Bronchus (tissue), 1 donor: Measurements from ENCODE around the genes SPDYE10, BAZ1B, TBL2 and MLXIPL.

DNA sequence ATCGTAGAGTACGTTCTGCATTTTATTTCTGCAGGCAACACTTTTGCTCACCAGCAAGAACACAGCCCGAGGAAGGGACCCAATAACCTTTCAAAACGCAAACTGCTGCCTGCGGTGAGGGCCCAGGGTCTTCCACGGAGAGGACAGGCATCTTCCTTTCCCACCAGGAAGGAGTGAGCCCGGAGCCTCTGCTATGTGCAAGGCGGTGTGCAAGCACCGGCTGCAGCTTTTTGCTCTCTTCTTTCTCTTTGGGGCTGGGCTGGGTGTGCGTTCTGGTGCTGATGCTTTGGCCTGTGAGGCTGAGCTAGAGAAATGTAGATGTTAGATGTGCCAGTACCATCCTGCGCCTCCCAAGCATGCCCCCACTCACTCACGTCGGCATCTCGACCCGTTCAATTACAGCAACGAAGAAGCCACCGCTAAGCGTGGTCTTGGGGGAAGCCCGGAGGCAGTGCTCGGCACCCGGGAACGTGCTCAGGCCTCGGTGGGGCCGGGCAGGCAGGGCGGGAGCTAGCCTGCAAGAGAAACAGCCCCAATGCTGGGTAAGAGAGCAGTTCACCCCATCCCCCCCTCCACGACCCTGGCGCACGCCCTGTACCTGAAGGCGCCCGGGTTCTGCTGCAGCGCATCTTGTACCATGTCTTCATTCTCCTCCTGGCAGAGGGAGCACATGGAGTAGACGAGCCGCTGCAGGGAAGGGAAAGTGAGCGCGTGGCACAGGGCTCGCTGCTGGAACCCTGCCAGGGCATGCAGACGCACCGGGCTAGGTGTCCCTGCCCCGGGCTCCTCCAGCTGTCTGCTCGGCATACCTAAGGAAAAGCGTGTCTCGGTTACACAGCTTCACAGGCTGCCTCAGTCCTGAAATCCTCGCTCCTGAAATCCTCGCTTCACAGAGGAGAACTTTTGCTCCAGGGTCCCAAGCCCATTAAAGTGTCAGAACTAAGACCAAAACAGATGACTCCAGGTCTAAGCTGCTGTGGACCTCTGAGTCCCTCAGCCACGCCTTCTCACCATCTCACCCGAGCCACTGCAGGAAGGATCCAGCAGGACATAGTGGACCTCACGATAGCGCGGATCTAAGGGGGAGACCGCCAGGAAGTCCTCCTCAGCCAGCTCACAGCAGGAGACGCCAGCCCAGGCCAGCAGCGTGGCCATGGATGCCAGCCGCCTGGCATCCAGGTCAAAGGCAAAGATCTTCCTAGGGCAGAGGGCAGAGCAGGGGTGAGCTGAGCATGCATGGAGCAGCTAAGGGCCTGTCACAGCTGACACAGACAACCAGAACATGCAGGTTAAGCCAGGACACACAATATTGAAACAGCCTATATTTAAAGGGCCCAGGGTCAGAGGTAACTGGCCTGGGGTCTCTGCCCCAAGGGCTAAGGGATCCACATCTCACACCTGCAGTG lies 20.5 kb downstream of the TRIM74 start:
- PRO-cap = no peak

DNA sequence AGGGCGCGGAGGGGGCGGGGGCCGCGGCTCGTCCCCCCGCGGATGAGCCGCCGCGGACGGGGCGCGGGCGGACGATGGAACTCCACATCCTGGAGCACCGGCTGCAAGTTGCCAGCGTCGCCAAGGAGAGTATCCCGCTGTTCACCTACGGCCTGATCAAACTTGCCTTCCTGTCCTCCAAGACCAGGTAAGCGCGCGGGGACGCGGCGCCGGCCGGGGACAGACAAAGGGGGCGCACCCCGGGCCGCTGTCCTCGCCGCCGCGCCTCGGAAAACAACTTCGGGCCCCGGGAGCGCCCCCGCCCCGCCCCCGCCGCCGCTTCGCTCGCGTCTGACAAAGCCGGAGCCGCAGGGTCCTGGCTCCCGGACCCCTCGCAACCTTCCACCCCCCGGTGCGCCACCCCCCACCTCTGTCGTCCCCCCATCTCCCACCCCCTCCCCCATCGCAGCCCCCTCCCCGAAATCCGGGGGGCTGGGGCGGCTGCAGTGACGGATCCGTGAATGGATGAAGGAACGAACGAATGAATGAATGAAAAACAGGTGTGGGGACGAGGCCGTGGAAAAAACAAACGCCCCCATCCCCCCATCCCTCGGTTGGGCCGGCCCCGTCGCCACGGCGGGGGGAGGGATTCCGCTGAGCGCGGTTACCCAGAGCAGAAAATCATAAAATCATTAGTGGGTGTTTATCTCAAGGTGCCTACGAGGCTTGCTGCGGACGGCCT lies at the start of gene SPDYE10:
Gene SPDYE10, minus strand, starts transcription at position 275 of the 721 bp plus-strand sequence.
- PRO-cap = no peak

DNA sequence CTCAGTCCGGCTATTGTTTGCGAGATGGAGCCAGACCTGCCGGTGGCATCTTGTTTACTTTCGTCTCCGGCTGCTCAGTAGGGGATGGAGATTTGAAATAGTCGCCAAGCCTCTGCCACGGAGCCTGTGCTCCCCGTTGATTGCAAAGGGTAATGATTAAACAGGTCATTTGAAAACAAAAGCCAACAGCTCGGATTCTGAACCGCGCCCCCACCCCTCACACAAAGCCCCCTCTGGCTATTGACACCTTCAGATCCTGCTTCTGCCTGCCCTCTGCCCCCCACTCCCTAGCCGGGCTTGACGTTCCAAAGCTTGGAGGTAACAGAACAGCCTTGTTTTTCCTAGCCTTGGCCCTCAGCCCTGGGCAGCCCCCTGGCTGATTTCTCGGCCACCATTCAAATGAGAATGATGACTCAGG lies 1.4 kb upstream of the SPDYE10 start:
- PRO-cap = unidirectional peak, minus-strand start at position 68 of the sequence

DNA sequence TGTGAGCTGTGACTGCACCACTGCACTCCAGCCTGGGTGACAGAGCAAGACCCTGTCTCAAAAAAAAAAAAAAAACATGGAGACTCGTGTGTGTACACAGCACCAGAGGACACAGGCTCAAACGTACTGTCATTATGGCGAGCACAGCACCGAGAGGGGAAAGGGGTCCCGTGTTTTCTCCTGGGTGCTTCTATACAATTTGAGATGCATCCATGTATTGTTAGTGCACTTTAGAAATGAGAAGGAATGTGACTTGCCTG lies 35.0 kb downstream of the FKBP6 start:
- PRO-cap = no peak

DNA sequence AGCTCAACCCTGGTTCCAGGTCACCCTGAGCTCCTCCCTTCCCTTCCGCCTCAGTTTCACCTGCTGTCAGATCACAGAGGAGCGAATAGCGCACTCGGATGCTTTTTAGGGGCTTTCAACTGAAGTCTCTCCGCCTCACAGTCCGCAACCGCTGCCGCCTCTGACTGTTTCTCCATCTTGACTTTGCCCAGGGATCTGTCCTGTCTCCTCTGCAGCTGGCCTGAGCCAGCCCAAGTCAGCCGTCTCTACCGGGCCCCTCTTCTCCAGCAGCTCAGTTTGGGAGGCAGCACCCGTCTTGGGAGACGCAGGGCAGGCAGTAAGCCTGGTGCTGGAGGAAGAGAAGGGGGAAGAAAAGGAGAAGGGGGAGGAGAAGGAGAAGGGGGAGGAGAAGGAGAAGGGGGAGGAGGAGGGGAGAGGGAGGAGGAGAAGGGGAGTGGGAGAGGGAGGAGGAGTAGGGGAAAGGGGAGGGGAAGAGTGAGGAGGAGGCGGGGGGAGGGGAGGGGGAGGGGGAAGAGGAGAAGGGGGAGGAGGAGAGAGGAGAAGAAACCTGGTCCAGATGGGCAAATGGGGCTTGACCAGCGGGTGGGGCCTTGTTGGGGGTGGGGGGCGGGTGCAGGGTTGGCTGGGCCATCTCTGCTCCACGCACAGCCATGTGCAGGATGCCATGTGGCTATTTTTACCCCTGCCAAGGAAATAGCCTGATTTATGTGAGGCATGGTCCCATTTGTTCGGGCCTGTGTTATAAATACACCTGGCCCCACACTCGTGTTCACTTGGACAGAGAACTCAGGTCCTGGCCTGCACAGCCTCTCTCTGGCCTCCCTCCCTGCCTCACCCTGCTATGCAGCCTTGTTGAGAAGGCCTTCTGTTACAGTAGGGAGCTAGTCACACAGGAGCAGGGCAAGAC lies 35.9 kb upstream of the FZD9 start:
- PRO-cap = no peak

DNA sequence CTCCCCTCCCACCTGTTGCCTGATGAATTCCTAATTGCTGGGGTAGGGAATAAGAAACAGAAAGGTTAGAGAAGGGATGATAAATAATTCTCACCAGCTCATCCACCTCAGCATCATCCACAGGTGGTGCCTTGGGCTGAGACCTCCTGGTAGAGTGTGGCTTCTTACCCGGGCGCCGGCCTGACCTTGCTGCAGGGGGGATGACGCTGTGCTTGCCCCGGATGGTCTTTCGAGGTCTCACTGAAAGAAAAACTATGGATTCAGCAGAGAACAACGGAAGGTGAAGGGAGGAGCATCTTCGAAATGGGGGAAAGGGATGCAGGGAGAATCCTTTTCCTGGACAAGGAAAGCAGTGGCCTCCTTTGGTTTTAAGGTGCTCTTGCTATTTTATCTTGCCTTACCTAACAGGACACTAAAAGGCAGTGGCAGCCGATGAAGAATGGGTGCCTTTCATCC lies 10.3 kb downstream of the FZD9 start:
- PRO-cap = no peak

- PRO-cap = bidirectional peak, plus-strand start at chr7:73522081, minus-strand start at chr7:73521990; bidirectional peak, plus-strand start at chr7:73522441, minus-strand start at chr7:73522293
Observed at GRCh38 chr7:73521450-73522332, at the start of gene BAZ1B. Gene BAZ1B (minus strand): TSS chr7:73522293.

GRCh38 chr7:73555709-73556149 lies 1.8 kb downstream of the BCL7B start:
- PRO-cap = no peak

DNA sequence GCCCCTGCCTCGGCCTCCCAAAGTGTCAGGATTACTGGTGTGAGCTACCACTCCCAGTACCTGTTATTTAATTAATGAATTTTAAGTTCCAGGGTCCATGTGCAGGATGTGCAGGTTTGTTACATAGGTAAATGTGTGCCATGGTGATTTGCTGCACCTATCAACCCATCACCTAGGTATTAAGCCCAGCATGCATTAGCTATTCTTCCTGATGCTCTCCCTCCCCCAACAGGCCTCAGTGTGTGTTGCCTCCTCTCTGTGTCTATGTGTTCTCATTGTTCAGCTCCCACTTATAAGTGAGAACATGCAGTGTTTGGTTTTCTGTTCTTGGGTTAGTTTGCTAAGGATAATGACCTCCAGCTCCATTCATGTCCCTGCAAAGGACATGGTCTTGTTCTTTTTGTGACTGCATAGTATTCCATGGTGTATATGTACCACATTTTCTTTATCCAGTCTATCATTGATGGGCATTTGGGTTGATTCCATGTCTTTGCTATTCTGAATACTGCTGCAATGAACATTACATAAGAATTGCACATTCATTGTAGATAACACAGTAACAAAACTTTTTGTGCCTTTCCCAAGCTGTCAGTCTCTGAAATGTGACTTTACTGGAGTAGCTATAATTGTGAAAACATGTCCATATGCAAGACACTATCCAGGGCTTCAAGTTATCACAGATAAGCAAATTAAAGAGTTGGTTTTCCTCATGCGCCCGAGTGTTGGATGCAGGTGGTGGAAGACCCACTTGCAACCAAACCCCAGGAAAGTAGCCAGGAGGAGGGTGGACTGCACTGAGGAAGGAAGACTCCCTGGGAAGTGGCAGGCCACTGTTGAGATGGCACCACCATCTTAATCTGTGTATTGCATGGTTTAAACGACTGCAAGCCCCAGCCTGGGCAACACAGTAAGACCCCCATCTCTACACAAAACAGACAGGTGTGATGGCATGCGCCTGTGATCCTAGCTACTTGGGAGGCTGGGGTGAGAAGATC lies 9.2 kb upstream of the BCL7B start:
- PRO-cap = no peak

DNA sequence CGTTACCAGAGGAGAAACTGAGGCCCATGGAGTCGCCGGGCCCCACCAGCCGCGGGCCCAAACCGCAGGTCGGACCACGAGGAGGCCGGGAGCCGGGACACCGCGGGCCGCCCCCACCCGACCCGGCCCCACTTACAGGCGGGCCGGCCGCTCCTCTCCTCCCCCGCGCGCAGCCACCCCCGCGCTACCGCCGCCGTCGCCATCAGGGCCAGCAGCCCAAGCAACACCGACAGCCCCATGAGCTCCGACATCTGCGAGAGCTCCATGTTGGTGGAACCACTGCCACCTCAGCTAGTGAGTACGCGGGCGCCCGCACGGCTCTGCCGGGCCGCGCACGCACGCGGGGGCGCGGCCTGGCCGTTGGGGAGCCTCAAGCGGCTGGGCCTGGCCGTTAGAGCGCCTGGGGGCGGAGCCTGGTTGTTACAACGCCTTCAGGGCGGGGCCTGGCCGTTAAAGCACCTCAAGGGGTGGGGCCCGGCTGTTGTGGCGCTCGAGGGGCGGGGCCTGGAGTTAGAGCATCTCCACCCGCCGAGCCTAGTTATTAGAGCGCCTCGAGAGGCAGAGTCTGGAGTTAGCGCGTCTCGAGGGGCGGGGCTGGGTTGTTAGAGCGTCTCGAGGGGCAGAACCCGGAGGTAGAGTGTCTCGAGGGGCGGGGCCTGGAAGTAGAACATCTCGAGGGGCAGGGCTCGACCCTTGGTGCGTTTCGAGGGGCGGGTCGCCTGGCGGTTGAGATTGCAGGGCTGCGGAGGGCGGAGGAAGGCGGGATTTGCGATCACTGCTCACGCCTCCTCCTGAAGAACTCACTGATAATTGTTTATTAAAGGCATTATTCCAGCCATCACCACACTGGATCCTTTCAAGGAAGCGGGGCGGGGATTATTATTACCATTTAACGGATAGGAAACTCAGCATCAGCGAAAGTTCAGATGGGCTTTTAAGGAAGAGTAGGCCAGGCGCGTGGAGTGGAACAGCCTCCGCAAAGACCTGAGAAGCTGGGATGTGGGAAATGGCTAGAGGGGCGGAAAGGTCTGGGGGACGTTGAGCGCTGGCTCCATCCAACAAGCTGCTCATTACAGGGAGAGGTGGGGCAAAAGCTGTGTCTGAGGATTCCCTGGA lies at the start of gene TBL2:
Gene TBL2, minus strand, starts transcription at position 296 of the 1,116 bp plus-strand sequence.
- PRO-cap = unidirectional peak, minus-strand start at position 78 of the sequence; bidirectional peak, plus-strand start at position 544 of the sequence, minus-strand start at position 293 of the sequence

DNA sequence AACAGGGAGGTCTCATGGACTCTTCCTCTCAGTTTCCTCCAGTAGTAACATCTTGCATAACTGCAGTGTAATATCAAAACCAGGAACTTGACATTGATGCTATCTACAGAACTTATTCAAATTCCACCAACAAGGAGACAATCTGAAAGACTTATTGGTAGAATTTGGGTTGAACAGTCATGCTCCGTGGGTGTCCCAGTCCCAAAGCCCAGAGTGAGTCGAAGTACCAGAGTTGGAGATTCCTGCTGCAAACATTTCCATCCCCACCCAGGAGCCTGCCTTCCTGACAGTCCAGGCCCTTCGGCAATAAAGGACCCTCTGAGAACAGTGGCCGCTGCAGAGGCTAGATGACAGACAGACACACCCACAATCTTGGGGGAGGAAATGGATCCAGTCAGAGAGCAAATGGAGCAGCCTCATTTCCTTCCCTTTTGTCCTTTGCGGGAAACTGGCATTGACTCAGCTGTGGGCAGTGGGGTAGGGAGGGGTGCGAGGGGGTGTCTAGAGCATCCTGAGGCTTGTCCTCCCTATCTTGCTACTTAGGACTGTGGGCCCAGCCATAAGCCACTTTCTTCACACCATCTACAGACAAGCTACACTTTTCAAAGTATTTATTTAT lies 3.5 kb upstream of the TBL2 start:
- PRO-cap = no peak

GRCh38 chr7:73600317-73601103 lies 22.1 kb upstream of the TBL2 start:
- PRO-cap = no peak

DNA sequence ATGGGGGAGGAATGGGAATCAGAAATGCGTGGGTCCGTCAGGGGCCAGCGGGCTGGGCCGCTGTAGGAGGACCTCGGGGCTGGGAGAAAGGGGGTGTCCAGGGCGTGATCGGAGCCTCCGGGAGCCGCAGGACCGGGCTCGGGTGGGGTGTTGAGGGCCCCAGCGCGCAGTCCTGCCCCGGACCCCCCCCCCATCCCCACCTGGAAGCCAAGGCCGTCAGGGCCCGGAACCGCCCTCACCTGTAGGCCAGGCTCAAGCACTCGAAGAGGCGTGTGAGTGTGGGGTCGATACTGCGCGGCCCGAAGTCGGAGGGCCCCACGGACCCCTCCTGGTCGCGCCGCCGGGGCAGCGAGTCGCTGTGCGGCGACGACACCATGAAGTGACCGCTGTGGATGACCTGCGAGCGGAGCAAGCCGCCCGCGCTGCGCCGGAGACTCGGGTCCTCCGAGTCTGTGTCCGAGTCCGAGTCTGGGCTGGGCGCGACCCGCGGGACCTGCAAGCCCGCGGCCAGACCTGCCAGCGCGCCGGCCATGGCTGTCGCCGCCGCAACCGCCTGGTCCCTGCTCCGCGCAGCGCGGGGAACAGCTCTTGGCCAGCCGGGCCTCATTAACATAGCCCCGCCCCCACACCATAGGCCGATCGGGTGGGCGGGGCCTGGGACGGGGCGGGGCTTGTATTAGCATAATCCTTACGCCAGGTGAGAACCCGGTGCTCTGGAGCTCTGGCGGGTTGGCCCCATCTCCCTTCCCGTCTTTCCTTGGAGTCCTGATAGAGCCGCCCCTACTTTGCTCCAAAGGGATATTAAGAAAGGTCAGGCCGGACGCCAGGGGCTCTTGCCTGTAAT lies at the start of gene MLXIPL:
Gene MLXIPL, minus strand, starts transcription at position 562 of the 844 bp plus-strand sequence.
- PRO-cap = unidirectional peak, minus-strand start at position 562 of the sequence

DNA sequence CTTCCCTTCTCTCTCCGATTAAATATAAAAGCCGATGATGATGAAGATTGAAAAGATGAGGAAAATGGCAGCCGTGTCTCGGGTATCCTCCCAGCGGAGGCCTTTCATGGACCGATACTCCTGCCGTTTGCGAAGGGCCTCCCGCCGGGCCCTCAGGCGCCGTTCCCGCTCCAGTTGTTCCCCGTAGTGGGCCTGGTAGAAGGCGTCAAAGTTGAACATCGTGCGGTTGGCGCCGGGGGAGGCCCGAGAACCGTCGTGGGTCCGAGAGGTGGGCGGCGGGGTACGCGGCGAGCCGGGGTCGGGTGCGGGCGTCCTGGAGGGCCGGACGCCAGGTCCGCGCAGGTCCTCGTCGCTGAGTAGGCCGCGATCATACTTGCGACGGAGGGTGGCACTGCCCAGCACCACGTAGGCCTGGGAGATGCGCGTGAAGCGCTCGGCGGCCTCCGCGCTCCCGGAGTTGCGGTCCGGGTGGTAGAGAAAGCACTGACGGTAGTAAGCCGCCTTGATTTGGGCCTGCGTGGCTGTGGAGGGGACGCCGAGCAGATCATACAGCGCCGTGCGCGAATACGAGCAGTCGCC lies 439 bp downstream of the DNAJC30 start:
- PRO-cap = no peak

GRCh38 chr7:73716745-73717786 lies 2.4 kb downstream of the STX1A start:
- PRO-cap = no peak

- PRO-cap = no peak
Observed at GRCh38 chr7:73737373-73737811, 1.2 kb downstream of the ABHD11 start.

GRCh38 chr7:73743243-73743948 lies 4.8 kb upstream of the ABHD11 start:
- PRO-cap = bidirectional peak, plus-strand start at chr7:73743532, minus-strand start at chr7:73743540; bidirectional peak, plus-strand start at chr7:73743665, minus-strand start at chr7:73743588

DNA sequence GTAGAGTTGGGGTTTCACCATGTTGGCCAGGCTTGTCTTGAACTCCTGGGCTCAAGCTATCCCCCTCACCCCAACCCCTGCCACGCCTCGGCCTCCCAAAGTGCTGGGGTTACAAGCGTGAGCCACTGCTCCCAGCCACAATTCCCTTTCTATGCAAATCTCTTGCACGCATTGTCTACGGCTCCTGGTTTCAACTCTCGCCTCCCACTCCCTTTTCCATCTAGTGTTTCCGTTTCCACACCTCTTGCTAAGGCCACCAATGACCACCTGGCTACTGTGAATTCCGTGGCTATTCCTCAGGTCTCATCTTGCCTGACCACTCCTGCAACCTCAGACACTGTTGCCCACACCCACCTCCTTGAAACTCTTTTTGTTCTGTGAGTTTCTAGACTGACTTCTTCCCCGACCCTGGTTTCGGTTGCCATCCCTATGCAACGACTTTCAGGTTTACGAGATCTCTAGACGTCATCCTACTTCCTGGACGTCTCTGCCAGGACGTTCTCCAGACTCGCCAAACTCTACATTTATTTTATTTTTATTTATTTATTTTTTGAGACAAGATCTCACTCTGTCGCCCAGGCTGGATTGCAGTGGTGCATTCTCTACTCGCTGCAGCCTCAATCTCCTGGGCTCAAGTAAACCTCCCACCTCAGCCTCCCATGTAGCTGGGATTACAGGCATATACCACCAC lies 3.3 kb downstream of the CLDN3 start:
- PRO-cap = bidirectional peak, plus-strand start at position 468 of the sequence, minus-strand start at position 222 of the sequence

DNA sequence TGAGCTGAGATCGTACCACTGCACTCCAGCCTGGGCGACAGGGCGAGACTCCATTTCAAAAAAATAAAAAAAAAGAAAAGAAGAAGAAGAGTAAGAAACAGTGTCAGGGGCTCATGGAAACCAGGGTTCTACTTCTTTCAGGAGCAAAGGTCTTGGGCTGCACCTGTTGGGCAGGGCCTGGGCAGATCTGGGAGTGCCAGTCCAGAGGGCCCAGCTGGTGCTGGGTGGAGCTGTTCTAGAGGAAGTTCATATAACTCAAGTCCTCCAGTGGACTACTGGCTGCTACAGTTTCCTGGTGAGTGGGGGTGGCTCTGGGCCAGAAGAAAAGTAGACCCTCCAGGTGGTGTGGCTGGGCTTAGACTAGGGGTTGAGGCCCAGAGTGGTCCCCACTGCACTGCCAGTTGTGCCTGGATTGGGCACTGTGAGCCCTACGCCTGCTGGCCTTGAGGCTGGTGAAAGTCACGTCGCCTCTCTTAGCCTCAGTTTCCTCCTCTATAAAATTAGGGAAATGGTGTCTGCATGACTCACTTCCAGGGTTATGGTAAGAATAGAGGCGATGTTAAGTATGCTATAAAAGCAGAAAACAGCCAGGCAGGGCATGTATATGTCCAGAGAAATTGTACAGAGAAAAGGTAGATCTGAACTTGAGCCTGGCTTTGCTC lies 3.6 kb upstream of the CLDN3 start:
- PRO-cap = no peak

DNA sequence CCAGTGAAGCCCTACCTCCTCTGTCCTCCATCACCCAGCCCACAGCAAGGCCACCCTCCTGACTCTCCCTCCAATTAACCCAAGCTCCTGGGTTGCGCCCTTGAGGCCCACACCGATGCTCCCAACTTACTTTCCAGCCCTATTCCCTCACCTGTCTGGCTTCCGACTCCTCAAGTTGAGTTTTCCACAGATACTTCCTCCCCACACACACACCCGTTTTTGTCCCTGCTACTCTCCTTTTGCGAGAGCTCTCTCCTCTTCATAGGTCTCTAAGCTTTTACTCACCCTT lies 7.8 kb upstream of the CLDN4 start:
- PRO-cap = no peak